M059J (cell line): Measurements from ENCODE around the genes TOB1 and STXBP4.

DNA sequence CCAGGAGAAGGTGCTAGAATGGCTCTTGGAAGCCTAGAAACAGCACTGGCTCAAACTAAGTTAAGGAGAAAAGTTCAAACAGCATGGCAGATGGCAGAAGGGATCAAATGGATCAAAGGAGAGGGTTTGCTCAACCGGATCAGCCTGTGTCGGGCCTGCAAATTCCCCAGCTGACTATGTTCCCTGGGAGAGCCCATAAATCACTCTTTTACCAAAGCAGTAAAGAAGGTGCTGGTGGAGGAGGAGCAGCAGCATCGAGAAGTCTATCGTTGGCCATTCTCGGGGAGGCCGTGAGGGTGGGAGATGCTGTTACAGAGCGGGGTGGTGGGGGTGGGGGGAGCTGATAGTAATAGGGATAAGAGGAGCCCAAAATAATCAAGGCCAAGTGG, 27.0 kb upstream of the XYLT2 start:
- RAMPAGE, long total RNA: no peak

- RAMPAGE, long total RNA: no peak
Measured at GRCh38 chr17:50347284-50348032, 1.5 kb downstream of the XYLT2 start.

DNA sequence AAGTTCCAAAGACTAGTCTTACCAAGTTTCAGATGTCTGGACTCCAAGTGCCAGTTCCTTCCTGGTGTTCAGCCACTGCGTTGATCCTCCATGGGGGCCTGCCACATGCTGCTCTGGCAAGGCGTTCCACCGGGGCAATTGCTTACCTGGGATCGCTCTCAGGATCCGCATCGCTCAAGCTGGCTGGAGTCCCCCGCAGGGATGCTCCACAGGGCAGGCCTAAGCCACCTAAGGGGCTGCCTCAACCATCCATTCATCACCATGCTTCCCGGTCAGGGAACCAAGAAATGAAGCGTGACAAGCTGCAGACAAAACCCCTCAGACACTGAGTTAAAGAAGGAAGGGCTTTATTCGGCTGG, 6.3 kb upstream of the ACSF2 start:
- RAMPAGE, long total RNA: no peak

DNA sequence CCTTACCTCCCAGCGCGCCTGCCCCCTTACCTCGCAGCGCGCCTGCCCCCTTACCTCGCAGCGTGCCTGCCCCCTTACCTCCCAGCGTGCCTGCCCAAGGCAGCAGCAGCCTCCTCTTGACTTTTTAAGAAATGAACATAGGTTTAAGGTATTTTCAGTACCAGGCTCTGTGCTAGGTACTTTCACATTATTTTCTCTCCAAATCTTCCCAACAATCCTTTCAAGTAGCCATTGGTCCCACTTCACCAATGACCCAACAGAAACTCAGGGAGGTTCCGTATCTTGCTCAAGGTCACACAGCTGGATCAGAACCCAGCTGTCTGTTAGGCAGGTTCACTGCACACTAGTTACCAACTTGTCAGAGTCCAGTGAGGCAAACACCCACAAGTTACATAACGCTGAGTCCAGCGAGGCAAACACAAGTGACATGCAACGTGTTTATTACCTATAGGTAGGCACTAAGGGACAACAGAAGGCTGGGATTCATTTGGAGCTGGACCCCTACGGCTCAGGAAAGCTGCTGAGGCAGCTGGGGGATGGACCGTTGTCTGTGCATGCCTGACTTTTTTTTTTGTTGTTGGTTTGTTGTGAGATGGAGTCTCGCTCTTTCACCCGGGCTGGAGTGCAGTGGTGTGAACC, 2.2 kb upstream of the RSAD1 start:
- RAMPAGE, long total RNA: no peak

DNA sequence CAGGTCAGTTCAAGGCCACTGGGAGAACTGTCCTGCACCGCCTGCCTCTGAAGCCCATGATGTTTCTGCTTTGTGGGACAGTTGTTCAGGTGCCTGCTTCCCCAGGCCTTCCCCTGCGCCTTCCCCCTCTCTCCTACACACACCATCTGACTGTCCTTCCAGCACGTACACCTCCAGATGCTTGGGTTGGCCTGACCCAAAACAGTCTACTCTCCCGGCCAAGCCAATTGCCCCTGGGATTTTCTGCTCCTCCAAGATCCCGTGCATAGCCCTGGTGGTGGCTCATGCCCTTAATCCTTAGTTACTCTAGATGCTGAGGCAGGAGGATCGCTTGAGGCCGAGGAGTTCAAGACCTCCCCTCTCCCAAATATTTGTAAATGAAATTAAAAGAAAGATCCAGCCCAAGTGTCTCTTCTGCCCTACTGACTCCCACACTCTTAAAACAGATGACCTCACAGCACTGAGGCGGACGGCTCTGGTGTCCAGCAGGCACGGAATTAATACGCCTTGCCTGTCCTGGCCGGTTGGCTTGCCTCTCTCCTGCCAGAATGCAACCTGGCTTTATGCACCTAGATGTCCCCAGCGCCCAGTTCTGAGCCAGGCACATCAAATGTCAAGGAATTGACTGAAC, 556 bp upstream of the RSAD1 start:
- RAMPAGE, long total RNA: no peak

GRCh38 chr17:50482436-50483003, 3.9 kb downstream of the RSAD1 start:
- RAMPAGE, long total RNA: no peak

- RAMPAGE, long total RNA: no peak
Measured at GRCh38 chr17:50521813-50522304, 10.7 kb upstream of the EPN3 start.

DNA sequence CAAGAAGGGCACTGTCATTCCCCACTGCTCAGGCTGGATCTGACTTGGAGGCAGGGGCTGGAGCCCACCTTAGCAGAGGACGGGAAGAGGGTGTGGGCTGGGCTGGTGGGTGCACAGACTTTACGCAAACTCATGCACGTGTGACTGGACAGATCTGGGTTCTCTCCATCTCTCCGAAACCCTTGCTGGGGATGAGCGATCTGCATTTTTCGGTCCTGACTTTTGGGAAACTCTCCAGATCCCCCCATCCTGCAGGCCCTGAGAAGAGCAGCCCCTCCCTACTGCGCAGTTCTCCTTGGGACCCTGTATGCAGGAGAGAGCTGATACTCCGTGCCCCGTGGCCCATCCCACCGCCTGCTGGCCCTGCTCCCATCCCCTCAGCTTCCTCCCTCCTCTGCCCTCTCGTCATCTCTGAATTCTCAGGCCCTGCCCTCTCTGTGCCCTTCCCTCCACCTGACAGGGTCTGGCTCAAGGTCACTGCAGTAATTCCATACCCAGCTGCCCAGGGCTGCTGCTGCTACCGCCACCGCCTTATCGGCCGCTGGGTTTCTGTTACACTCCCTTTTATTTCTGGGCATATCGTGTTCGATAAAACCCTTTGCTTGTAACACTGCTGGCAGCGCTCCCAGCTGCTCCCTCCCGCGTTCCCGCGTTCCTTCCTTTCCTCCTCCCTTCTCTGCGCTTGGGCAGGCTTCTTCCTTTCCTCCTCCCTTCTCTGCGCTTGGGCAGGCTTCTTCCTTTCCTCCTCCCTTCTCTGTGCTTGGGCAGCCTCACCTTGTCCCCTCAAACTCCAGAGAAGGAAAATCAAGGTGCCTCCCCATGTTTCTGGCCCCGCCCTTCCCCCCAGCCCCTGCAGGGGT, 1.1 kb downstream of the EPN3 start:
- RAMPAGE, long total RNA: no peak

DNA sequence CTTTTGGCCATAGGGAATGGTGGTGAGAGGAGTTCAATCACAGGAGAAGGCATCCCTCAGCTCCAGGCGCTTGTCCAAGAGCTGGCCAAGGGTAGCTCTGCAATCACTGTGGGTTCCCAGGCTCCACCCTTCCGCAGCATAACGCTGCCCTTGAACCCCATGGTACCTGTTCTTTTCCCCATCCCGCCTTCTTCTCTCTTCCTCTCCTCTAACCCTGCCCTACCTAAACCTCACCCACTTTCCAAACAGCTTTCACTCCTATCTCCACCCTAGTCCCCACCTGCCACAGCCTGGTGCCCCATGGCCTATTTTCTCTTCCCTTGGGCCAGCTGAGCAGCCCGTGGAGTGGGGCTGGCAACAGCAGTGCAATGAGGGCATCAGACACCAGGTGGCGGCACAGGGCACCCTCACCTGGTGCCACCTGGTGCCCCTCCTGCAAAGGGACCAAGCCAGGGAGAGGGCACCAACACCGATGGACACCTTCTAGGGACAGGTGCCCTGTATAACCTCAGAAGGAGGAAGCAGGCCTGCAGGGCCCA, 4.2 kb upstream of the ABCC3 start:
- RAMPAGE, long total RNA: no peak

- RAMPAGE, long total RNA: no peak
Measured at GRCh38 chr17:50672989-50673644, 34.6 kb downstream of the ANKRD40 start.

DNA sequence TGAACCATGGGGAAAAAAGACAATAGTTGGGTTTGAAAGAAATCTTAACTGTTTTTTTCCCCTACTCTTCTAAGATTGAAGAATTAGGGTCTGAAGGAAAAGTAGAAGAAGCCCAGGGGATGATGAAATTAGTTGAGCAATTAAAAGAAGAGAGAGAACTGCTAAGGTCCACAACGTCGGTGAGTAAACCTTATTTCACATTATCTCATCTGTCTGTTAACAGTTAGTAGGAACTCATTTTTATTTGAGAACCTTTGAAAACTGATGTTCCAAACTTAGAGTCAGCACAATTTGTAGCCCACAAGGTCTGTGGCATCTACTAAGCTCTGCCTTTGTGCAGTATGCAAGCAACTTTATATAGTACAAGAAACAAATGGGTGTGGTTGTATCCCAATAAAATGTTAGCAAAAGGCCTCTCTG, 23.7 kb downstream of the ANKRD40CL start:
- RAMPAGE, long total RNA: no peak

GRCh38 chr17:50863047-50864241, 2.7 kb downstream of the TOB1 start:
- RAMPAGE, long total RNA: no peak

DNA sequence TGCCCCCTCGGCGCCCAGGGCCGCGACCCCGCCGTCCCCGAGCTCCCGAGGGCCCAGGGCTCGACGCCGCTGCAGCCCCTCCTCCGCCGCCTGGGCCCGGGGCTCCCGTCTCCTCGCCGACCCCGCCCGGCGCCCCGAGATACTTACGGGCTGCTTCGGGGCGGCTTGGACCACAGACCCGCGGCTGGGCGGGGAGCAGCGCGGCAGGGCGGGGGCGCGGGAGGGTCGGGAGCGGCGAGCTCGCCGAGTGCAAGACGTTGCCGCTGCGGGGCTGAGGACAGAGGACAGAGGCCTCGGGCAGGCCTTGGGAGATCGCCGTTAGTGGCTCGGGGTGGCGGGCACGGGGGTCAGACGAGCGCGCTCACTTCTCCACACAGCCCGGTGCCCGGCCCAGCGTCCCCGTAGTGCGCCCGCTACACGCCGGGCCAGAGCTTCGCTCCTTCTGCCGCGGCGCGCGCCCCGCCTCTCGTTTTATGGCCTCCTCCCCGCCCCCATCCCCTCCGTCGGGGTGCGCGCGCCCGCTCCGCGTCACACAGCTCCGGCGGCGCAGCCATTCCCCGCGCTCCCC, at the start of gene TOB1:
TOB1 (minus strand) TSS at position 444 of the 568 bp plus-strand sequence.
- RAMPAGE, long total RNA: no peak

- RAMPAGE, long total RNA: no peak
Measured at GRCh38 chr17:50889518-50890122, 23.5 kb upstream of the TOB1 start.

- RAMPAGE, long total RNA: no peak
Measured at GRCh38 chr17:50908841-50909748, 42.9 kb upstream of the TOB1 start.

- RAMPAGE, long total RNA: no peak
Measured at GRCh38 chr17:50920647-50921564, 54.8 kb upstream of the TOB1 start.

GRCh38 chr17:52132793-52133205, 25.7 kb downstream of the CA10 start:
- RAMPAGE, long total RNA: no peak

GRCh38 chr17:54968346-54969434, at the start of gene STXBP4:
TSS of gene STXBP4 (plus strand) at chr17:54968765.
- RAMPAGE, long total RNA: start-site peak on the minus strand at chr17:54968644-54968655, 47 and 39 reads in 2 replicates

GRCh38 chr17:55271981-55272440, 7.3 kb downstream of the HLF start:
- RAMPAGE, long total RNA: no peak

DNA sequence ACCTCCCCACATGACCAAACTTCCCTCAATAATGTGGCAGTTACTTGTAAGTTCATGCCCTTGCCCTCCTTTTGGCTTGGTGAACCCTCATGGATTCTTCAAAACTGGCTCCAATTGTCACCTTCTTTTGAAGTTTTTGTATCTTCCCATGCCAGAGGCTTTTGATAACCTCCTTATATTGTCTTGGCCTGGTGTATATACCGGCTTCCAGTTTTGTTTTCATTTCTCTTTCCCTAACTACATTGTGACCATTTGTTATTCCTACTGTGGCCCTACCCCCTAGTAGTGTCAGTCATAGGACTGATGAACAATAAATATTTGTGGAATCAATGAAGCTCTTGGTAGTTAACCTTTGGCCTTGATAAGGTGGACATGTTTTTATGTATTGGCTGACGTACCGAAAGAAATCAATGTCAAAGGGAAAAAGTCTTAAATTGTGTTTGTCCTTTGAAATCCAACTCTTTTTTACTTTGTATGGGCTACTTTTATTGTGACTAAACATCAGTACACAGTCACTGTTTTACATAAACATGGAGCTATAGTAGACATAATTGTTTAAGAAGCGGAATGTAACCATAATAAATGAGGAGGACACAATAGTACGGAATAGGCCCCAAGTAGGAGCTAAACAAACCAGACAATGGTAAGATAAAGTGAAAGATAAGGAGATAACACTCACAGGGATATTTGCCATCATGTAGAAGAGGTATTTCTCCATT, 109.7 kb upstream of the MMD start:
- RAMPAGE, long total RNA: no peak